HT1080 (cell line): ENCODE measurements around a stretch of chr9.

RAMPAGE:
- cytosol, long total RNA, result no peak
- long total RNA, result no peak
- nucleus, long total RNA, result no peak
Measured at GRCh38 chr9:93476692-93477282, 23.4 kb upstream of the FAM120AOS start.

DNA sequence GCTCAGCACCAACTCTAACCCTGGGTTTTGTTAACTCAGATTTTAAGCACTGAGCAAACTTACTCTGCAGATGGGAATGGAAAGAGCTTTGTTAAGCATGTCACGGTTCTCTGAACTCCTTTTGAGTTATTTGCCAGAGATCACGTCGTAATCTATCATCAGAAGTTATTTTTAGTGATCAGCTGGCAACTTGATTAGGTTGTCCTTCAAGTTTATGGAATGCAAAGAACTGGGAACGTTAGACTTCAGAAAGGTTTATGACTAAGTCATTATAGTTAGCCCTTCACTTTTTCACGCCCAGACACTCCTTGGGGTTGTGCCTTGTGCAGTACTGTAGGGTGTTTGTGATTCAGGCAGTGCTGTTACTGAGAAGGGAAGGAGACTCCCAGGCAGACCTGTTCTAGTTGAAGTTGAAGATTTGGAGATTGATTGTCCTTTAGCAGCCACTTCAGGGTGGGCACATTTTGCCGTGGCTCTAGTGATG lies 26.8 kb upstream of the PHF2 start:
RAMPAGE:
- cytosol, long total RNA, result no peak
- long total RNA, result no peak
- nucleus, long total RNA, result no peak

DNA sequence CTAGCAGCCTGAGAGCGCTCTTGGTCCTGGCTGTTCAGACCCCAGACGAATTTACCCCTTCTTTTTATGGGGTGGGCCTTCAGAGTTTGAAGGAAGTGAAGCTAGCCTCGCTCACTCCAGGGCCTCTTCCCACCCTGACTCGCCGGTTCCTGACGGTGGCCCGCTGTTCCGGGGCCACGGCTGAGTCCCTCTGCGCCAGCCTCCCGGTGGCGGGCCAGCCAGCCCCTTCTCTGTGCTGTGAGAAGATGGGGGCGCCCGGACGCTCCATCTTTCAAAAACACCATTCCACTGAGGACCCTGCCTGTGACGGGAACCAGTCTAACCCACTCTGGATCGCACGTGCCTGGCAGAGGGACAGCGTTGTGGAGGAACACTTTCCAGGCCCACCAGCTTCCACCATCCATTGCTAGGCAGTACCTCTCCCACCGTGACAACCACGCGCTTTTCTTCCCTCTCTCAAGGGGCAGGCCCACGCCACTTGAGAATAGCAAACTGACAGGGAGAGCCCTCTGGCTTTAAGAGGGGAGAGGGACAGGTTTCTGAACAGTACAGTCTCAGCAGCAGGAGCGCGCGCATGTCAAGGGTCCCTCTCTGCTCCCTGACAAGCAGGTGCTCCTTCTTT lies 9.4 kb upstream of the PHF2 start:
RAMPAGE:
- cytosol, long total RNA, result no peak
- long total RNA, result no peak
- nucleus, long total RNA, result no peak

DNA sequence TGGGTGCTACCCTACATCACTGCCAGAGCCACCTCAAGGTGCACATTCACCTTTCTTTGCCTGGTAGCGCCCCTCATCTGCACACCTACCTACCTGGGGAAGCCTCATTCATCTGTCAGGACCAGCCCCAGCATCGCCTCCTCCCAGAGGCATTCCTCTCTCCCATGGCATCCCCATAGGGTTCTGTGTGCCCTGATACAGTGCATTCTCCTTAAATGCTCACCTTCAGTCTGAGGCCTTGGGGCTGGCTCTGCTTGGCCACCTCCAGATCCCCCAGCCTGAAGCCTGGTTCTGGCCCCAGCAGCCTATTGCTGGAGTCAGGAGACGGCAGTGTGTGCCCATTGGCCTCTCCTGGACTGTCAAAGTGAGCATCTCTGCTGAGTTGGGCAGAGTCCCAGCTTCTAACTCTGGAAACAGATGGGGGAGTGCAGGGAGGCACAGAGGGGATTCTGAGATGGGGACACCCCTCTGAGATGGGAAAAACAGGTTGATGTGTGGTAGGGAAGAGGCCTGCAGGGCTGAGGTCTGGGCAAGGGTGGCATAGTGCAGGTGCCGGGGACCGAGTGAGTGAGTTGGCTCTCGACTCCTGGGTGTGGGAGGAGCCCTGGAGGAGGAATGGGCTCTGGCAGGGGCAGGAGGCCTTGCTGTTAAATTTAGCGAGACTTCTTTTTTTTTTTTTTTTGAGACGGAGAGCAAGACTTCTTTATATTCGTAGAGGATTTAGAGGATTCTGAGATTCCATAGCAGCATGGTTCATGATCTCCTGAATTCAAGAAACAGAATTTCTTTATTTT lies 27.5 kb downstream of the PHF2 start:
RAMPAGE:
- cytosol, long total RNA, result no peak
- long total RNA, result no peak
- nucleus, long total RNA, result no peak

GRCh38 chr9:93821468-93821835 lies 133.7 kb downstream of the BARX1 start:
RAMPAGE:
- cytosol, long total RNA, result no peak
- long total RNA, result no peak
- nucleus, long total RNA, result no peak

GRCh38 chr9:93951107-93951646 lies 4.0 kb downstream of the BARX1 start:
RAMPAGE:
- cytosol, long total RNA, result no peak
- long total RNA, result no peak
- nucleus, long total RNA, result no peak

DNA sequence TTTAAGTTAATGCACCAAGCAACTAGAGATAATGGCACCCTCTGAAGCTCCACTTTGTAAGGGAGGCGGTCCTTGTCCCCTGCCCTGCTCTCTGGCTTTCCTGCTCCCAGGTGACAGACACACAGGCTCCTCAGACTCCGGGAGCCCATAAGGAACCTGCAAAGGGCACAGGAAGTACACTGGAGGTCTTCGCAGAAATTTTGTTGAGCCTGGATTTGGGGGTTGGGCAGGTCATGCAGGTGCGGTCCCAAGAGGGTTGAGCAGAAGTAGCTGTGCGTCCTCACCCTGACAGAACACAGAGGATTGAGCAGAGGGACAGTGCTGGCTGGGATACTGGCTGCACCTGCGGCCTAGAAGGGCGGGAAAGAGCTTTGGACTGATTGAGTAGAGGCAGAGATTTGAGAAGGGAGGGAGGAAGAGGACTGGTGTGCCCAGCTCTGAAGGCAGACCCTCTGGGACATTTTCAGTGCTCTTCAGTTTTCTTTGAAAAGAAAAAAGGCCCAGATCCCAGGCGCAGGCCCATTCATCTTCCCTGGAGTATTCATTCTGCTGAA lies 65.4 kb downstream of the PTPDC1 start:
RAMPAGE:
- cytosol, long total RNA, result no peak
- long total RNA, result no peak
- nucleus, long total RNA, result no peak

RAMPAGE:
- cytosol, long total RNA, result no peak
- long total RNA, result no peak
- nucleus, long total RNA, result no peak
Measured at GRCh38 chr9:94204710-94205063, 54.4 kb upstream of the ZNF169 start.

DNA sequence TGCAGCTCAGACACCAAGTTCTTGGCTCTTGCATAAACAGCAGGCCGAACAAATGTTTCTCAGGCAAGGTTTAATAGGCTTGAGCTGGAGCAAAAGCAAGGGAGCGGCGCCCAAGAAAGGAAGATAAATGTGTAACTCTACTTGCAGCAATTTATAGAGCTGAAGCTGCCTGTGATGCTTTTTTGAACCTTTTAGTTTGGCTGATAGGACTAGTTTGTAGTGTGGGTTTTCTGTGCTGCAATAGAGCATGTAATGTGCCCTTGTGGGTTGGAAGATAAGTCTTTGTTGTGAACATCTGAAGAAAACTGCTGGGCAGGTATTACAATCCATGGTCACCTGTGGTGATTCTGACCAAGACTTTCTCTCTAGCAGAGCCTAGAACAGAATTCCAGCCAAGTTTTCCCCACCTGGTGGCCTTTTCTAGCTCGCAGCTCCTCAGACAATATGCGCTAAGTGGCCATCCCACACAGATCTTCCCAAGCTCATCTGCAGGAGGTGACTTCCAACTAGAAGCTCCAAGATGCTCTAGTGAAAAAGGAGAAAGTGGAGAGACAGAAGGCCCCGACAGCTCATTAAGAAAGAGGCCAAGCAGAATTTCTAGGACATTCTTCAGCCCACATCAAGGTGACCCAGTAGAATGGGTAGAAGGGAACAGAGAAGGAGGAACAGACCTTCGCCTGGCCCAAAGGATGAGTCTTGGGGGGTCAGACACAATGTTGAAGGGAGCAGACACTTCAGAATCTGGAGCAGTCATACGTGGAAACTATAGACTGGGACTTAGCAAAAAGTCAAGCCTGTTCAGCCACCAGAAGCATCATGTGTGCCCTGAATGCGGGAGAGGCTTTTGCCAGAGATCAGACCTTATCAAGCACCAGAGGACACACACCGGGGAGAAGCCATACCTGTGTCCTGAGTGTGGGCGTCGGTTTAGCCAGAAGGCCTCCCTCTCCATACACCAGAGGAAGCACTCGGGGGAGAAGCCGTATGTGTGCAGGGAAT lies 28.7 kb downstream of the NUTM2F start:
RAMPAGE:
- cytosol, long total RNA, result no peak
- long total RNA, result no peak
- nucleus, long total RNA, result no peak

DNA sequence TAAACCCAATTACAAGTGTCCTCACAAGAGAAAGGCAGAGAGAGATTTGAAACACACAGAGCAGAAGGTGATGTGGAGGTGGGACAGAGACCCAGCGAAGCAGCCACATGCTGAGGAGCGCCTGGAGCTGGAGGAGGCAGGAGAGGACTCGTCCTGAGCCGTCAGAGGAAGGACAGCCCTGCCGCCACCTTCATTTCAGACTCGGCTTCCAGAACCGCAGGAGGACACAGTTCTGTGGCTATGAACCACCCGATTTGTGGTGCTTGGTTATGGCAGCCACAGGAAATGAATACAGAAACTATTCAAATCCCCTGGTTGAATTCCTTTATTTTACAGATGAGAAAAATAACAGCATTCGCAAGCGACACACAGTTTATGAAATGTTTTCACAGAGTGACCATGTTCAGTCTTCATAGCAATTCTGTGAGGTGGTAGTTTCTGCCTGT lies 16.5 kb upstream of the FBP1 start:
RAMPAGE:
- cytosol, long total RNA, result no peak
- long total RNA, result no peak
- nucleus, long total RNA, result no peak

DNA sequence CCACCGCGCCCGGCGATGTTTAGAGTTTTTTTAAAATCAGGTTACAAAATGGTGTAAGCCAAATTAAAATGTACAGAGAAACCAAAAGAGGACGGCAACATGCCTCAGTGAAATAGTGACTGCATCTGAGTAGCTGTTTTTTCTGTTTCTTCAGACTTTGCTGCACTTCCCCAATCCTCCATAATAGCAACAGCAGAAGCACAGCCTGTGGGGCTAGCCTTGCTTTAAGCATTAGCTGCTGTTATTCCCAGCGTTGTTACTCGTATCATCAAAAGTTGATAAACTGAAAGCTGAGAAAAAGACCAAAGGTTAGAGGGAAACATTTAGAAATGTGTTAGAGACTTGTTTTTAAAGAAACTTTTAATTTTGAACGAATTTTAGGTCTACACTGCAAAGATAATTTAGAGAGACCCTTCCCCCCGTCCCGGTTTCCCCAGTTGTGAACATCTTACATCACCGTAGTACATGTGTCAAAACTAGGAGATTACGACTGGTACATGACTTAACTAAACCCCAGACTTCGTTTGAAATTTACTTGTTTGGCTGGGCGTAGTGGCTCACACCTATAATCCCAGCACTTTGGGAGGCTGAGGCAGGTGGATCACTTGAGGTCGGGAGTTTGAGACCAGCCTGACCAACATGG lies 28.3 kb upstream of the FBP1 start:
RAMPAGE:
- cytosol, long total RNA, result no peak
- long total RNA, result no peak
- nucleus, long total RNA, result no peak

DNA sequence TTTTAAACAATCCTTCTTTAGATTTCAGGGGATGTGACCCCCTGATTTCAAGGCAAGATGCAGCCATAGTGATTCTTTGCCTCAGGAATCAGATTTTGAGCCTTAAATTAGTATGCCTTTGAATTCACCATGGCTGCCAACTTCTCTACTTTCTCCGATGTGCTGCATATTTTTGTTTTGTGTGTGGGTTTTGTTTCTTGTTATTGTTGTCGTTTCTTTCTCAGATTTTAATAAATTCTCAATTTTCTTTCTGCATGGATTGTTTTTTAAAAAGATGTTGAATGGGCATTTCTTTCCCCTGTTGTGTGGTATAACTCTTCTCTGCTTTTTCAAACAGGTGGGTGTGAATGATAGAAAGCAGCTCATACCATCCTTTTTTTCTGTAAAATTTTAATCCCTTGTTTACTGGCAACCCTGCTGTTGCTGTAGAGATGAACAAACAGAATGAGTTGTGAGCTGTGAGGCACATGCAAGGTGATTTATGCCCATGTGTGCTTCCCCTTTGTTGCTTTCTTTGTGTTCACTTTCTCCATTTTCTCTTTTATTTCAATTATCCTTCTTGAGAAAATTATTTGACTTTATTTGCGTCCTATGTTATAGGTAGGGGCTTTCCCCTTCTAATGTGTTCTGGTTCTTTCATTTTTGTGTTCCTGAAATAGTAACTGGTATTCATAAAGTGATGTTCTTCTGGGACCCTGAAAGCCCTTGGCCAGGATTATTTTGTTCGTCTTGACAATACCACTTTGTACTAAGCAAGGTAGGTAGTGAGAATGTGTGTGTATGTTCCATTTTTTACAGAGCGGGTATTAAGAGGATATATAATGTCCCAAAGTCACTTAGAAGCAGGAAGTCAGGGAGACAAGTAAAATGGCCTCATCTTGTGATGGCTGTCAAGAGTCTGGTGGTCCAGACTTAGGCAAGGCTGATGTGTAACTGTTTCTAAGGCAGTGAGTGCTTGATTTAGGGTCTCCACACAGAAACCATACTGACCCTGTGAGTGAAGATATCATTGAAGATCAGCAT lies 79.9 kb downstream of the AOPEP start:
RAMPAGE:
- cytosol, long total RNA, result no peak
- long total RNA, result no peak
- nucleus, long total RNA, result no peak

DNA sequence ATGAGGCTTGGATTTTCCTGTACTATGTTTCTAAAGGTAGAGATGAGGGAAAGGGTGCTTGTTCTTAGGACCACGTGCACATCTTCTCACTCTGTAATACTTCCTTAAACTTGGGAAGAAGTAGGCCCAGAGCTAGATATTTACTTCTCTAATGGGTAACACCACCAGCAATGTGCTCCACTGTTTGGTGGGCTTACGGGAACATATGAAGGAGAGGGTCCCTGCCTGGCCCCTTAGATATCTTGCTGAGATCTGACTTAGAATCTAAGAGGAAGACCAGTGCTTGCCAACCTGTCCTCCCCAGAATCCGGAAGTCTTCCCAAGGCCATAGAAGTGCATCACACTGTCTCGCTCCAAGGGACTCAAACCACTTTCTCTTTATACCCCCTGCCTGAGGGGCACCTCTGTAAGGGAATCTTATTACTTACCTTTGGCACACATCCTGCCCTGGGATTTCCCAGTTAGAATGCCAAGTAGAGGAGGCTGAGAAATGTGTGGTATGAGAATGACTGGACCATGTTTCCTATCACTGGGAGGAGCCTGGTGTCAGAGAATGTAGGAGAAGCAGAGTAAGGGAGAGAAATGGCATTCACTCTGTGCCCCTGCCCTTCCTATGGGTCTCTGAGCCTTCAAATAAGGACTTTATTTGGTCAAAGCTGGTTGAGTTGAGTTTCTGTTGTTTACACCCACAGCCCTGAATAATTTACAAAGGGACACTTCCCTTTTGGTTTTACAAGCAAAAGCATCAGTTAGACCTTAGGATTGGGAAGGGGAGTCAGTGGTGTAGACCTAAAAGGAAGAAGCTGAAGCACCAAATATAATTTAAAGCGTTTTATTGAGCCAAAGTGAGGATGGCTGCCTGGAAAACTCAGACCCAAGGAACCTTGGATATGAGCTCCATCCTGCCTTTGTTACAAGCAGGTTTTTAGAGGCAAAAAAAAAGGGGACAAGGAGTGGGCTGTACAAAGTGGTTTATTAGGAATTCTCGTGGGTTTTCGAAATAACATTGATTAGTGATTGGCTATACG lies 85.9 kb downstream of the AOPEP start:
RAMPAGE:
- cytosol, long total RNA, result no peak
- long total RNA, result no peak
- nucleus, long total RNA, result no peak

GRCh38 chr9:94860587-94861662 lies 134.4 kb downstream of the AOPEP start:
RAMPAGE:
- cytosol, long total RNA, result no peak
- long total RNA, result no peak
- nucleus, long total RNA, result no peak

DNA sequence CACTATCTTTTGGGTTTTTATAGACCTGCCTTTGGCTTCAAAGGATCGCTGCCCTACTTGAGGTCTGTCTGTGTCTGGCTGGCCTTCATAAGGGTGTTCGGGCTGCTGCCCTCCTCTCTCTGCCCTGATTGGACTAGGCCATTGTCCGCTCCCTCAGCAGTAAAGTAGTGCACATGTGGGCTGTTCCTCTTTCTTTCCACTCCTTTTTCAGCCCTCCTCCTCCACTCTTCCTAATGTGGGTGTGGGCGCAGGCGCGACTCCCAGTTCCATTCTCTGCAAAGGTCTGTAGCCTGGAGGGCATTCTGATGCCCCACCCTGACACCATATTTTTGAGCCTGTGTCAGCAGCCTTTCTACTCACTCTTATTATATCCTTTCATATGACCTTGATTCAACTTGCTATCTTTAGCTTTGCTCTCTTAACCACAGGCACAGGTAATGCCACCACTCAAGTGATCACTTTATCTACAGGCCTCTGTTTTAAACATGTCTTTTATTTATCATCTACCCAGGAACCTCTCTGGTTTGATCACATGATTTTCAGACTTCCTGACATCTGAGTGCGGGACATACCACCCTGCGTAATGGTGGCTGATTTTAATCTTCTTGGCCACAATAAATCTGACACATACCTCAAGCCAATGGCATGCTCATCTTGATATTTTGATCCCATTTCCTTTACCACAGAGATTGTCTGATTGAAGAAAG lies 144.5 kb downstream of the AOPEP start:
RAMPAGE:
- cytosol, long total RNA, result no peak
- long total RNA, result no peak
- nucleus, long total RNA, result no peak

GRCh38 chr9:94882789-94883323 lies 156.4 kb downstream of the AOPEP start:
RAMPAGE:
- cytosol, long total RNA, result no peak
- long total RNA, result no peak
- nucleus, long total RNA, result no peak

GRCh38 chr9:94929284-94930015 lies 203.0 kb downstream of the AOPEP start:
RAMPAGE:
- cytosol, long total RNA, result no peak
- long total RNA, result no peak
- nucleus, long total RNA, result no peak

RAMPAGE:
- cytosol, long total RNA, result no peak
- long total RNA, result no peak
- nucleus, long total RNA, result no peak
Measured at GRCh38 chr9:94950847-94951440, 224.4 kb downstream of the AOPEP start.

GRCh38 chr9:95004755-95005484 lies 278.4 kb downstream of the AOPEP start:
RAMPAGE:
- cytosol, long total RNA, result no peak
- long total RNA, result no peak
- nucleus, long total RNA, result no peak

DNA sequence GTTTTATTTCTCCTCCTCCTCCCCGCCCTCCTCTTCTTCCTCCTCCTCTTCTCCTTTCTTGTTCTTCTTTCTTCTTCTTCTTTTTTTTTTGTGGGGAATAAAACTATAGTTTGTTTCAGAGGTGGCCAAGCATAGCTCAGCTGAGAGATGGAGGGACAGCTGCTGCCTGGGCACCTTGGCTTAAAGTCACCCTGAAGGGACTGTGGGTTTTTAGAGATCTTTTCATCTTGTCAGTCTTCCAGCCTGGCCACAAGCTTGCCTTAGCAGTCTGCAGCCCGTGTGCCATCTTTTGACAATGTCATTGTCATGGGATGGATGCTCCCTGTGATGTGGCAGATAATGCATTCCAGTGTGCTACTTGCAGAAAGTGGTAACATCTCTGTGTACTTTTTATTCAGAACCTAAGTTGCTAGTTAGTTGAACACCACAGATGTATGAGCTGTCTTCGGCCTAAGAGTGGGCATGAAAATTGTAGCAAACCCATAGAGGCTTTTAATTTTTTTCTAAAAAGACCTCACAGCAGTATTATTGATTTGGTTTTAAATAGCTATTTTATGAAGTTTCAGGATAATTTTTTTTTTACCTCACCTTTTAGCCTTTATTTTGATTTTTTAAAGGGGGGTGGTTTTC lies 280.8 kb downstream of the FANCC start:
RAMPAGE:
- cytosol, long total RNA, result no peak
- long total RNA, result no peak
- nucleus, long total RNA, result no peak